ENCODE measurements around a stretch of chr6.

DNA sequence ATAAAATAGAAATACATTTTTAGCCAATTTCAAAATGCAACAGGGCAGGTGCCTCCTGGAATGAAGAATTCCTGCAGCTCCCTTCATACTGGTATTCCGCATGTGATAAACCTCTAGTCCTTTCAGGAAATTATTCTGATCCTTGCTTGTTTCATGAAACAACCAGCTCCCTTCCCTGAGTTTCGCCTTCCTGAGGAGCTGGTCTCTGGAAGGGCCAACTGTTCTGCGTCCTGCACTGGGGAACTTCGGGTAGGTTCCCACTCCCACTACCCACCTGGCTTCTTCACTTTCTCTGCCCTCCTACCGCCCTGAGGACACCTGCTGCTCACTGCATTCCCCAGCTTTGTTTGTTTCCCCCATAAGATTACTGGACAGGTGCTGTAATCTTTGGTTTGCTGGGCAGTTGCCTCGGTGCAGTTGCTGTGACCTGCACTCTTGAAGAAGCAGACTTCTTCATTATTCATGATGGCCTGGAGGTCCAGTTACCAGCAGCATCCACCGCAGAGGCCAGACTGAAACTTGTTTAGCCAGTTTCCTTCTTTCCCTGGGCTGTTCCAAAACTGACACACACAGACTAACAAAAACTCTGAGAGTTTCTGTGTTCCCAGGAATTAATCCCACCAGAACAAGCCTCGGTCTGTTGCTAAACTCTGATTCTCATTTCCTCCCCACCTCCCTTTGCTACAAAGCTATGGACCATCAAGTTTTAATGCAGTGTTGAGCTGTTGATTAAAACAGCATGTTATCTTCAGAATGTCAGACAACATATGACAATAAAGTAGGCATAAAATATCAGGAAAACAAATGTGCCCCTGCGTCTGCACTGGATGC, 144.0 kb downstream of the QRSL1 start:
- PRO-cap: no peak
- RAMPAGE, long total RNA, 4 experiments: no peak in any of the 4 experiments

DNA sequence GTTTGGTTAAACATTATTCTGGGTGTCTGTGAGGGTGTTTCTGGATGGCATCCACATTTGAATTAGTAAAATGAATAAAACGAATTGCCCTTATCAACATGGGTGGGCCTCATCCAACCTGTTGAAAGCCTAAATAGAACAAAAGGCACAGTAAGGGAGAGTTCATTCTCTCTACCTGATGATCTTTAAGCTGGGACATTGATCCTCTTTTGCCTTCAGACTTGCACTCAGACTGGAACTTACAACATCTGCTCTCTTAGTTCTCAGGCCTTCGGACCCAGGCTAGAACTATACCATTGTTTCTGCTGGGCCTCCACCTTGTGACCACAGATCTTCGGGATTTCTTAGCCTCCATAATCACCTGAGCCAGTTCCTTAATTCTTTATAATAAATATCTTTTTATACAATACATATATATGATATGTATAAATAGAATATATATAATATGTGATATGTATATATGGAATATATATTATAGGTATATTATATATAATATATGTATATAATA, 57.5 kb downstream of the CD24 start:
- PRO-cap: no peak
- RAMPAGE, long total RNA, 4 experiments: no peak in any of the 4 experiments

DNA sequence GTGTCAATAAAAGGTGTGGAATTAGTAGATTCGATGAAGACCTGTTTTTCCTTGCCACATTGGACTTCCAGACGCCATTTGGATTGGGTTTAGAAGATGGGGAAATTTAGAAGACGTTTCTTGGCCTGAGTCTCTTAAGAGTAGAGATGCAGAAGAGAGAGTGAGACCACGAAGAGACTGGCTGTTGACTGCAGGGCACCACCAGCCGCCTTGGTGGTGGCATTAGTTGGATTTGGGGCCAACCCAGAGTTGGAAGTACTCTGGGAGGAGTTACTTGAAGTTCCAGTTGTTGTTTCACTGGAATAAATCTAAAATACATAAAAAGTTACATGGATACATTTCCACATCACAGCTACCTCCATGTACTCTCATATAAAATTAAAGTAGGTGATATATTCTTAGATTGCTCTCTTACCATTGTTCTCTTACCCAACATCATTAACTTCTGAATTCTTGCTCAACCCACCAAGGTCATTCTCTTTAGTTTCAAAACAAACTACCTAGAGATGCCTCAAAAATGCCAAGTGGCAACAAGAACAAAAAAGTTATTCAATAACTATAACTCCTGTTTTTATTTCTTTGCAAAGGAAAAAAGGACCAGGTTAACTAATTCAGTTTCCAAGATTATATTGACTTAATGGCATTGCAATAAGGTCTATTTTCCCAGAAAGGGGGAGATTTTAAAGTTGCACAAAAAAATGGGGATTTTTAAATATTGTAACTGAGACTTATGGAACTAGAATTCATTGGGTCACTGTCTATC, 2.8 kb downstream of the CD24 start:
- PRO-cap: no peak
- RAMPAGE, long total RNA, 4 experiments: no peak in any of the 4 experiments

GRCh38 chr6:107657789-107658789, 166.0 kb downstream of the SCML4 start:
- PRO-cap: no peak
- RAMPAGE, long total RNA, 4 experiments: no peak in any of the 4 experiments

DNA sequence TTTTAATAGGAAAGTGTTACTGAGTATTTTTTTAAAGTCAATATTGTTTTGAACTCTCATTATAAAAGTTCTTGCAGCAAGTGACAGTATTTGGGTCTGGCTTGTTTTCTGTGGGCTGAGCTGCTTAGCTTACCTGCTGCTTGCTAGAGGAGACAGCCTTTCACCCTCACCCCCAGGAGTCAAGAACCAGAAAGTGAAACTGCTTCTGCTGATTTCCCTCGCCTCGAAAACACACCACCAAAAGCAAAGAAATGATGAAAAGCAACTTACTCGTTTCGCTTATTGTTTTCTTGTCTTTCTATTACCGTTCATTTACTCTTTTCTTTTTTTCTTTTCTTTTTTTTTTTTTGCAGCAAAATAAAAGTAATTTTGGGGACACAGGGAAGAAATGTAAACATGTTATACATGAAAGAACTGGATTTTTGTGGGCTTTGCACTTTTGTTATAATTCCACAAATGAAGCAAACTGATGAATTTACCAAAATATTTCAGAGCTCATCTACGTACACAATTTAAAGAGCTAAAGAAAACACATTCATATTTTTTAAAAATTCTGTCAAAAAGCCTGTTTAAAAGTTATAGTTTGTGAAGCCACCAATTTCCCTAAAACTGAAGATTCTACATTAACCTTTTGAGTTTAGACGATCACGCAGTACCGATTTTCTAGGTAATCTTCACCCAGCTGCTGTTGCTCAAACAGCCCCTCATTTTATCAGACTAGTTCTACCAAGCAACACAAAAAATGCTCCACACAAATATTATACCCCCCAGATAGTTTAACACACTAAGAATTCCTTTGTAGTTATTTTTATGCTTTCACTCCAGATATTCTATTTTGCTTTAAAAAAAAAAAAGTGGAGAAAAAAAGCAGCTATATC, 1.7 kb downstream of the SCML4 start:
- PRO-cap: no peak
- RAMPAGE, long total RNA, 4 experiments: no peak in any of the 4 experiments

DNA sequence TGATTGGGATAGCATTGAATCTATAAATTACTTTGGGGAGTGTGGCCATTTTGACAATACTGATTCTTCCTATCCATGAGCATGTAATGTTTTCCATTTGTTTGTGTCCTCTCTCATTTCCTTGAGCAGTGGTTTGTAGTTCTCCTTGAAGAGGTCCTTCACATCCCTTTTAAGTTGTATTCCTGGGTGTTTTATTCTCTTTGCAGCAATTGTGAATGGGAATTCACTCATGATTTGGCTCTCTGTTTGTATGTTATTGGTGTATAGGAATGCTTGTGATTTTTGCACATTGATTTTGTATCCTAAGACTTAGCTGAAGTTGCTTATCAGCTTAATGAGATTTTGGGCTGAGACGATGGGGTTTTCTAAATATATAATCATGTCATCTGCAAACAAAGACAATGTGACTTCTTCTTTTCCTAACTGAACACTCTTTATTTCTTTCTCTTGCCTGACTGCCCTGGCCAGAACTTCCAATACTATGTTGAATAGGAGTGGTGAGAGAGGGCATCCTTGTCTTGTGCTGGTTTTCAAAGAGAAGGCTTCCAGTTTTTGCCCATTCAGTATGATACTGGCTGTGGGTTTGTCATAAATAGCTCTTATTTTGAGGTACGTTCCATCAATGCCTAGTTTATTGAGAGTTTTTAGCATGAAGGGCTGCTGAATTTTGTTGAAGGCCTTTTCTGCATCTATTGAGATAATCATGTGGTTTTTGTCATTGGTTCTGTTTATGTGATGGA, 64.2 kb upstream of the SCML4 start:
- PRO-cap: no peak
- RAMPAGE, long total RNA, 4 experiments: start-site peak on the minus strand in 1 of 4 experiments, centred at position 297 of the sequence, 9 reads per replicate

GRCh38 chr6:108075189-108075374, 541 bp upstream of the OSTM1 start:
- PRO-cap: no peak
- RAMPAGE, long total RNA, 4 experiments: no peak in any of the 4 experiments

GRCh38 chr6:108117705-108118258, 43.2 kb upstream of the OSTM1 start:
- PRO-cap: no peak
- RAMPAGE, long total RNA, 4 experiments: no peak in any of the 4 experiments

DNA sequence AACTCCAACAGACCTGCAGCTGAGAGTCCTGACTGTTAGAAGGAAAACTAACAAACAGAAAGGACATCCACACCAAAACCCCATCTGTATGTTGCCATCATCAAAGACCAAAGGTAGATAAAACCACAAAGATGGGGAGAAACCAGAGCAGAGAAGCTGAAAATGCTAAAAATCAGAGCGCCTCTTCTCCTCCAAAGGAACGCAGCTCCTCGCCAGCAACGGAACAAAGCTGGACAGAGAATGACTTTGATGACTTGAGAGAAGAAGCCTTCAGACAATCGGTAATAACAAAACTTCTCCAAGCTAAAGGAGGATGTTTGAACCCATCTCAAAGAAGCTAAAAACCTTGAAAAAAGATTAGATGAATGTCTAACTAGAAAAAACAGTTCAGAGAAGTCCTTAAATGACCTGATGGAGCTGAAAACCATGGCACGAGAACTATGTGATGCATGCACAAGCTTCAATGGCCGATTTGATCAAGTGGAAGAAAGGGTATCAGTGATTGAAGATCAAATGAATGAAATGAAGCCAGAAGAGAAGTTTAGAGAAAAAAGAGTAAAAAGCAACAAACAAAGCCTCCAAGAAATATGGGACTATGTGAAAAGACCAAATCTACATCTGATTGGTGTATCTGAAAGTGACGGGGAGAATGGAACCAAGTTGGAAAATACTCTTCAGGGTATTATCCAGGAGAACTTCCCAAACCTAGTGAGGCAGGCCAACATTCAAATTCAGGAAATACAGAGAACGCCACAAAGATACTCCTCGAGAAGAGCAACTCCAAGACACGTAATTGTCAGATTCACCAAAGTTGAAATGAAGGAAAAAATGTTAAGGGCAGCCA, 117.0 kb downstream of the AFG1L start:
- PRO-cap: no peak
- RAMPAGE, long total RNA, 4 experiments: no peak in any of the 4 experiments

GRCh38 chr6:108558793-108559338, 1.9 kb upstream of the FOXO3 start:
- PRO-cap: unidirectional peak, plus-strand start at chr6:108558990
- RAMPAGE, long total RNA, 4 experiments: no peak in any of the 4 experiments

GRCh38 chr6:108564883-108565862, 4.5 kb downstream of the FOXO3 start:
- PRO-cap: bidirectional peak, plus-strand start at chr6:108566066, minus-strand start at chr6:108565770
- RAMPAGE, long total RNA, 4 experiments: no peak in any of the 4 experiments

DNA sequence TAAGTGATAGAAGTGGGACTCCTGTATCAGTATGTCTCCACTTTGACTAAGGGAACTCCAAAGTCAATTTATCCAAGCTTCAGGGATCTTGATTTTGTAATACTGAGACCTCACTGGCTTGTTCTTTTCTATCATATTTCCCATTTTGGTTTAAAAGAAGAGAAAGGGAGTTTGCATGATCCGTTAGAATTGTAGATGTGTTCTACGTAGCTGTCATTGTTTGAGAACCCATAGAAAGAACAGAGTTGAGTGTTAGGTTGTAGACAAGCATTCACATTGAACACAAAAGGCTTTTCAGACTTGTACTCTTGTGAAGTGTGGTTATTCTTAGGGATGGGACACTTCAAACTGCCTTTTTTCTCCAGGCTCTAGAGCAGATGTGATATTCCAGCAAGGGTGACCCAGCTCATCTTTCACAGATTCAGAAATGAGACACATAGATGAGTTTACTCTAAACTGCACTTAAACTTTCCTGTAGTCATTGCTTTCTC, 19.9 kb downstream of the FOXO3 start:
- PRO-cap: no peak
- RAMPAGE, long total RNA, 4 experiments: no peak in any of the 4 experiments

- PRO-cap: no peak
- RAMPAGE, long total RNA, 4 experiments: no peak in any of the 4 experiments
Observed at GRCh38 chr6:108586293-108586908, 25.7 kb downstream of the FOXO3 start.

GRCh38 chr6:108625929-108626755, 65.4 kb downstream of the FOXO3 start:
- PRO-cap: no peak
- RAMPAGE, long total RNA, 4 experiments: no peak in any of the 4 experiments

DNA sequence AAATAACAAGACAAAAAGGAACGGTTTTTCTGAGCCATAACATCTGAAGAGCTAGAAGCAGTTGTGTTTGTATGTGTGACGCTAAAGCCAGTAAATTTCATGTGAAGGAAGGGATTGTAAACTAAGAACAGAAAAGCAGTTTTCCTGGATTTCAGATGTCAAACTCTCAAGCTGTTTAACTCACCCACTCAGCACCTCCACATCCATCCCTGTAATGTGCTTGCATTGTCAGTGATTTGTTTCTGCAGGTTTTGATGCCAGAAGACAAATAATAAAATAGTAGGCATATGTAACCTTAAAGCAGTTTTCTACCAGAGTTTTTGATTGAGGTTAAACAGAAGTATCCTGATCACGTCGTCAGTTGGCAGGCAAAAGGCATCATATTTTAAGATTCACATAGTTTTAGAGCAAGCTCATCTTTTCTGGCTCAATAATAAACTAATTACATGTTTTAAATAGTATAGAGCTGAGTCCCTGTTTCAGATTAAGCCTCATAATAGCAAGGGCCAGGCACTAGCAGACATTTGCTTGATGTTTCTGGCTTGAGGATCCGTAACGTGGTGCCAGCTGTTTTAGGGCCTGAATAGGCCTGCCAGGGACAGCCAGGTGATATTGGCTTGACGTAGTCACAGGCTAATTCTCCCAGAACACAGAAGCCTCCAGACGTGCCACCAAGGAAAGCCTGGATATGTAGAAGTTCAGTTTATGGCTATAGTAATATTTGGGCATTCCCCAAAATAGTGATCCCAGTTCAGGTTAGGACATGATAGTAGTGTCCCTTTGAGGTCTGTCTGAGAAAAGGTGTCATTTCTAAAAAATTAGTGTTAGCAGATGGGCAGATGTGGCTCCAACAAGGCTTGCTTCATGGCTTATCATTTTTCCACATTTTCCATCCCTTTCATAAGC, 91.0 kb downstream of the FOXO3 start:
- PRO-cap: bidirectional peak, plus-strand start at position 636 of the sequence, minus-strand start at position 216 of the sequence
- RAMPAGE, long total RNA, 4 experiments: no peak in any of the 4 experiments

DNA sequence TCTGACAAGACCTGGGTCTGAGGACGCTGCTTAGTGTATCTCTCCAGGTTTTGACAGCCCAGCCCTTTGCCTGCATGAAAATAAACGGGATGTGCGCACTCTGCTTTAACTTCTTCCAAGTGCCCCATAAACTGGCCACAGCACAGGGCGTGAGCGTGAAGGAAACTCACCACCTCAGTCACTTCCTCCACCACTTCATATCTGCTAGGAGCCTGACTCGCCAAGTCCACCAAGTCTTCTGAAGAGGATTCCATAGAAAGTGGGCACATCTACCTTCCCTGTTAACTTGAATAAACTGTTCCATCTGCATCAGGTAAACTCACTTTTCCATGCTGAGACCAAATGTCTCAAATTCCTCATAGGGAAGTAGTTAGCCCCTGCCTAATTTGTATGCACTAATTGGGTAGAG, 109.1 kb upstream of the ARMC2 start:
- PRO-cap: no peak
- RAMPAGE, long total RNA, 4 experiments: no peak in any of the 4 experiments

DNA sequence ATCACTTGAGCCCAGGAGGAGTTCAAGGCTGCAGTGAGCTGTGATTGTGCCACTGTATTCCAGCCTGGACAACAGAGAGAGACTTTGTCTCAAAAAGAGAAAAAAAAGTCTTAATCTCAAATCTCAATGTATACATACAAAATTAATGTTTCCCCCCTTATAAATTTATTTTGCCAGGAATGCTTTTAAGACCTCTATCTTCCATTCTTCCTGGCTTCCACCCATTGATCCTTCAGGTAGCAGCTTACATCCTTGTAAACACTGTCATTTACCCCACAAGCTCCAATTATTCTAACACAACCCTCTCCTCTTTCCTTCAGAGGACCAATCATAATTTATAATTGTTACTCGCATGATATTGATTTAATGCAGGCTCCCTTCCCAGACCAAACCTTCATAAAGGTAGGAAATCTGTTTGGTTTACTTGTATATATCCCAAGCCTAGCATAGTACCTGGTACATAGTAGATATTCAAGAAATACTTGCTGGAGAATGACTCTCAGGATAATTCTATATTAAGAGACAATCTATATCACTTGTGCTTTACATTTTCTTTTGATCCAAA, 98.9 kb downstream of the SESN1 start:
- PRO-cap: no peak
- RAMPAGE, long total RNA, 4 experiments: no peak in any of the 4 experiments

- PRO-cap: bidirectional peak, plus-strand start at chr6:109094579, minus-strand start at chr6:109094458
- RAMPAGE, long total RNA, 4 experiments: start-site peak on the minus strand in 1 of 4 experiments, at chr6:109094468-109094478 at its widest, 25 reads per replicate
Observed at GRCh38 chr6:109094158-109094716, 409 bp downstream of the SESN1 start.

GRCh38 chr6:109252062-109252655, 130.1 kb downstream of the CD164 start:
- PRO-cap: no peak
- RAMPAGE, long total RNA, 4 experiments: no peak in any of the 4 experiments

DNA sequence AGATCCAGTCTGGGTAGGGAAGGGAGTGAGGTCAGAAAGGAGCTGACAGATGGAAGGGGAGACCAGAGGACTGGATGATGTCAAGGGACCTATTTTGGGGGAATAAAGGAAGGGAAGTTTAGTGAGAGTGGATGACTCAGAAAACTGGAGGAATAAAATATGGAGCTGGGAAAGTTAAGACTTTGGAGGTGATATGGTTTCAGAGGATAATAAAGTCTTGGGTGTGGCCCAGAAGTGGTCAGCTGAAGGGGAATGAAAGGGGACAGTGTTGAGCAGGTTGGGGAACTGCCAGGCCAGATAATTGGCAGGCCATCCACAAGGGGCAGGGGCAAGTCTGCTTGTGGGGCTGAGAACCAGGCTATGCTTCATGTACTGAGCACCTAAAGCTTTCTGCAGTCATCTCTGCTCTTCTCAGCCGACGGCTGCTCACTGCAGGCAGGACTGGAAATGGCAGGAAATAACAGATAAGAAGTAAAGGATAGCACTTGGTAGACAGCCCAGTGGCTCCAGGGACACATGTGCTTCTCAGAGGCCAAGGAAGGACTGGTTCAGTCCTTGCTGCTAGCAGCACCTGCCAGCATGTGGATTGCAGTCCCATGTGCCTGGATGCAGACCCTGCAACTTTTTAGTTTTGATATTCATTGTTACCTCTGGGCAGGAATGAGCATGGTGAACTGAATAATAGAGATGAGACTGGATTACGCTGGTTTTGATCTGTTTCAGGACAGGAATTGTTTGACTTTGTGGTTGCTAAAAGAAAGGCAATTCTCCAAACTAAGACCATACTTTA, 89.9 kb downstream of the CD164 start:
- PRO-cap: no peak
- RAMPAGE, long total RNA, 4 experiments: no peak in any of the 4 experiments

Measured in gastroesophageal sphincter (tissue), 4 donors.